NT2/D1 (cell line): ENCODE measurements around a stretch of chr20.

GRCh38 chr20:47280688-47281842, 75.4 kb downstream of the ZMYND8 start:
- RRBS, 2 experiments, result no CpG with 5 or more reads among the region's 10 CpGs

GRCh38 chr20:47319394-47319642, 37.2 kb downstream of the ZMYND8 start:
- RRBS, 2 experiments, result no CpG with 5 or more reads among the region's 2 CpGs

- RRBS, 2 experiments, result no CpG with 5 or more reads among the region's 5 CpGs
These were observed 27.5 kb downstream of the ZMYND8 start for GRCh38 chr20:47328986-47329459.

DNA sequence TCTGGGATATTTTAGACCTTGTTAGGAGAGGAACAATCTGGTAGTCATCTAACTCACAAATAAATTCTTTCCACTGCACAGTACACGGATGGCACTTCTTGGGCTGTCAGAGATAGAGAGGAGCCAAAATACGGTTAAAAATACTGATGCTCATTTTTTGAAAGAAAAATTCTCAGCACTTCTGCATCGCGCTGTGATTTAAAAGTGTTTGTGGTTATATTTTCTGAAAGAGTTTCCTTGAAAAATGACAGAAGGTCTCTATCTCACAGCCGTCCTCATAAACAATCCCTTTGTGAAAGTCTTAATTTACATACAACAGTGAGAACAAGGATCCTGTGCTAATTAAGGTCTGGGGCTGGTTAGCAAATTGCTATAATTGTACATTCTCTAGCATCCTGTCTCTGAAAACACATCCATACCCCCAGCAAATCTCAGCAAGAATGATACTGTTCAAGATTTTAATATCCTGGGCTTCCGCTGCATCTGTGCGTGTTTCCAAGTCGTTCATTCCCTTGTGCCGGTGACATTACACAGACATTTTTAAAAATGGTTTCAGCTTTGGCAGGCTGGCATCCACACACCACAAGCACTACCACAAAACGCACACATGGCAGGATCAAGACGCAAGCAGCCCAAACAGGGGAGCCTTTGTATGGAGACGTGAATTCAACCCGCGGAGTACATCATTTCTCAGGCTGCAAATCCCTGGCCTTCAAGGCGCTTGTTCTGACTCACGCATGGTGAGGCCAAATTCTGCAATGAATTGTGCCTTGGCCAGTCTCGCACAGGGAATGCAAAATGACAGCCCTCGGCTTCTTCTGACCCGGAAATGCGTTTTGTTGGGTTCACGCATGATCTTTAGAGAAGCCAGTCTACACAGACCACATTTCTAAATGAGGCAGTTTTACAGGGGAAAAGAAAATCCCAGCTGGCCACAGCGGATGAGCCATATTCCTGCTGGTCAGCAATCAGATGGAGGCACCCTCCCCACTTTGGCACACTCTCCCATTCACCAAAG, 20.3 kb downstream of the ZMYND8 start:
- RRBS, 2 experiments, result no CpG with 5 or more reads among the region's 22 CpGs

DNA sequence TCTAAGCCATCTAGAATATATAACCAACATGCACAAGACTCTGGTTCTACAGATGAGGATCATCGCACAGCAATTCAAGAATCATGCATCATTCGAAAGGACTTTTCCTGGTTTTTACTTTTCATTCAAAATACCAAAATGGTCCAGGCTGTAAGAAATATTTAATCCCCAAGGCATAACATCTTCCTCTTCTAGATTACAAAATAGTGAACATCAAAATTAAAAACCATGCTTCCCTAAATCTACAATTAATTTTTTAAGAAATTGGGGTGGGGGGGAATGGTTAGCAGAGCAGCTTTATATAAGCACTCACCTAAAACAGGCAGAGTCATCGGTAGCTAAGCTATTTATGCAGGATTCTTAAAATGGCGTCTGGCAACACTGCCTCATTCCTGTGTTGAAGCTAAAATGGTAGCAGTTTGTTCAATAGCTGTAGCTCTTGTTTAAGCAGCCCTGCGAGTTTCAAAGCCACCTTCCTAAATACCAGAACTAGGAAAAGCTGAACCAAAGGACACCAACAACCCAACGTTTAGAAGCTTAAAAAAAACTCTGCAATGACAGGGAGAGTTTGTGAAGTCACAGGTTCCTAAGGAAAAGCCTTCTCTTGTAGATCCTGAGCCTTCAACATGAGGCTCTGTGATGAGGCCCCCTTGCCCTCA, 5.0 kb downstream of the ZMYND8 start:
- RRBS, 2 experiments, result no CpG with 5 or more reads among the region's 6 CpGs

DNA sequence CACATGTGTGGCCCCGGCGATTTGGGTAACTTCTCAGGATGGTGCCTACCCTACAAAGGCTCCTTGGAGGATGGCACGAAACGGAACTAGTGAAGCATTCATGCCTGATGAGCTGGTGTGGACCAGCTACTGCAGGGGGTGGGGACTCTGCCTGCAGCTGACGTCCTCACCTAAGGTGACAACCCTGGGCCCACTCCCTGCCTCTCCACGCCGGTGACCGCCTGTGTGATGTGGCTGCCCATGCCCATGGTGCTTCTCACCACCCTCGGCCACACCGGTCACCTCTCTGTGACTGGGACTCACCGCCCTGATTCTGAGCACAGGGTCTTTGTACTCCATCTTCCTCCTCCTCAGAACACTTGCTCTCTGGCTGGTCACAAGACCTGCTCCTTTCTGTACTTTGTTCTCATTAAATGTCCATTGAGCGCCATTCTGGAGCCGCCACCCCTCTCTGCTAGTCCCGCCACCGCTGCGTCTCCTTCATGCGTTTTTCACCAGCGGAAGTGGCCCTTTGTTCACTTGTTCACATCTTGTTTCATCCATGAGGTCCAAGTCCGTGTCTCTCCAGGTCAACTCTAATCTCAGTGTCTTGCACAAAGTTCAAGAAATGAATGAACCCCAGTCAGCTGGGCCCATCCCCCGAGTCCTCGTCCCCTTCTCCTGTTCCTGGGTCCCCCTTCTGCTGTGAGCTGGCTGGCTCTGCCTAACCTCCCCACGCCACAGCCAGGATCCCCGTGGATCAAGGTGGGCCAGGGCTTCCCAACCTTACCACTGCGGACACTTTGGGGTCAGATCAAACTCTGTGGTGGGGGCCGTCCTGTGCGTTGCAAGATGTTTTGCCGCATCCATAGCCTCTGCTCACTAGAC, 116.5 kb downstream of the SULF2 start:
- RRBS, 2 experiments, result 94 to 98% methylated on average over 5 of the region's 27 CpGs

DNA sequence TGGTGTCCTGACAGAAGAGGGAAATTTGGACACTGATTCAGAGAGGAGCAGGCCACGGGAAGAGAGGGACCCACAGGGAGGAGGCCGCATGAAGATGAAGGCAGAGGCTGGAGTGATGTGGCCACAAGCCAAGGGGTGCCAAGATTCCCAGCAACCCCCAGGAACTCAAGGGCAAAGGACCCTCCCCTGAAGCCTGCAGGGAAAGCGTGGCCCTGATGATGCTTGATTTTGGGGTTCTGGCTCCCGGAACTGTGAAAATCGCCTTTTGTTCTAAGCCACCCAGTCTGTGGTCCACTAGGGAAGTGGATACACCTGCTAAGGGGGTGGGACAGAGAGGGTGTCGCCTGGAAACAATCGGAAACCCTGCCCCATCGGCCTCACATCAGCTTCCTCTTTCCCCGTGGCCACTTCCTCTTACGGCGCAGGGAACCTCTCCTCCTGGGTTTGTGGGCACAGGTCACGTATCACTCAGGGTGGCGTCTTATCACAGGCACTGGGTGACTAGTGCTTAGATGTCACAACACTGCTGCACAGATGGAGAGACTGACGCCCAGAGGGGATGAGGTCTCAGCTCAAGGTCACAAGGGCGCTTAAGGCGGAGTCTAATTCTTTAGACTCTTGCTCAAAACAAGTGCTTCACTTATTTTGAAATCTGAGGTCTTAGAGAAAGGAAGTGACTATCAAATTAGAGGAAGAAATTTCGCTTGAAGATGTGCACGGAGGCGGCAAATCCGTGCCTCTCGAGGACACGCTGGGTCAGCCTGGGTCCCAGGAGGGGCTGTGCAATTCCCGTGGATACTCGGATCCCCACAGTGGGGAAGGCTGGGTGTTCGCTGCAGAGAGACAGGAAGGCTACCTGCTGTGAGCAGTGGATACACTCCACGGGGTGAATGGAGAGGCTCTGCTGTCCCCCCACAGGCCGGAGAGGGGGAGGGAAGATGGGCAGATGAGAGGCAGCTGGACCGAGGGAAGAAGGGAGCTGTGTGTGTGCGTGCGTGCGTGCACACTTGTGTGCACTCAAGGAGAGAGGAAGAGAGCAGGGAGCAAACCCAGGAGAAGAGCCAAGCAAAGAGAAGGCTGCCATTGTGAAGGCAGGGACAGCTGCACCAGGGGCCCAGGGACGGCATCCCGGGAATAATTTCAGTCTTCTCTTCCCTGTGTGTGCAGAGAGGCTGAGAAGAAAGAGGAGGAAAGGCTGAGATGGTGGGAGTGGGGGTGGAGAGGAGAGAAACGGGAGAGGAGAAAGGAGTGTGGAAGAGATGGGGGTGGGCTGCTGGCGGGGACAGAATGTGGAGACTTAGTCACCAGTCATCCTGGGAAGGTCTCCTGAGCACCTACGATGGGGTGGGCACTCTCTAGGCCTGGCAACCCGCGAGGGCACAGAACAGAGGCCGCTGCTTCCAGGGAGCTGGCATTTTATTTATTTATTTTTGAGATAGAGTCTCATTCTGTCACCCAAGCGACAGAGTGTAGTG, 57.5 kb downstream of the SULF2 start:
- RRBS, 2 experiments, result no CpG with 5 or more reads among the region's 40 CpGs

DNA sequence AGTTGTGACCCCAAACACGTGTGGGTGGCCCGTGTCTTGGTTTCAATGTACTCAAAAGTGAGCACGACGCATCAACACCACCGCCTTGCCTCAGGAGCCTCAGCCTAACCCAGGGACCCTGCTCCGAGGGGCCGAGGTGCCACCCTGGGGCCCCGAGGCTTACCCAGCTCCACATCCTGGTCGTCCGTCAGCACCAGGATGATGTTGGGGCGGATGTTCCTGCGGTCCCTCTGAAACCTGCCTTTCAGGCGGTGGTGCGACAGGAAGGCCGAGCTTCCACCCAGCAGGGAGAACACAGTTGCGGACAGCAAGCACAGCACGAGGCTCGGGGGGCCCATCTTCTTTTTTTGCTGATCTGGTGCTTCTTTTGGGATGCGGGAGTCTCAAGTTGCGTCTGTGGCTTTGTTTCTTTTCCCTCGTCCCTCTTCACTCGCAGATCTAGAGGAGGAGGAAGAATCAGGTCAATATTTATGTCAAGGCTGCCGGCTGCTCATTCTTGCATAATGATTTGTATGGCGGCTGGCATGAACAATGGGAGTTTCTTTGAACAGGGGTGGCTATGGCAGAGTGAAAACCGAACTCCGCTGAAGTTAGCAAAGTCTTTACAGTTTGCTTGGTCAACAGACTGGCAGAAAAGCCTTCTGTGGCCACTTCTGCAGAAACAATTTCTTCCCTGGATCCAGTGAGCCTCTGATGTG, 28.1 kb downstream of the SULF2 start:
- RRBS, 2 experiments, result no CpG with 5 or more reads among the region's 26 CpGs

DNA sequence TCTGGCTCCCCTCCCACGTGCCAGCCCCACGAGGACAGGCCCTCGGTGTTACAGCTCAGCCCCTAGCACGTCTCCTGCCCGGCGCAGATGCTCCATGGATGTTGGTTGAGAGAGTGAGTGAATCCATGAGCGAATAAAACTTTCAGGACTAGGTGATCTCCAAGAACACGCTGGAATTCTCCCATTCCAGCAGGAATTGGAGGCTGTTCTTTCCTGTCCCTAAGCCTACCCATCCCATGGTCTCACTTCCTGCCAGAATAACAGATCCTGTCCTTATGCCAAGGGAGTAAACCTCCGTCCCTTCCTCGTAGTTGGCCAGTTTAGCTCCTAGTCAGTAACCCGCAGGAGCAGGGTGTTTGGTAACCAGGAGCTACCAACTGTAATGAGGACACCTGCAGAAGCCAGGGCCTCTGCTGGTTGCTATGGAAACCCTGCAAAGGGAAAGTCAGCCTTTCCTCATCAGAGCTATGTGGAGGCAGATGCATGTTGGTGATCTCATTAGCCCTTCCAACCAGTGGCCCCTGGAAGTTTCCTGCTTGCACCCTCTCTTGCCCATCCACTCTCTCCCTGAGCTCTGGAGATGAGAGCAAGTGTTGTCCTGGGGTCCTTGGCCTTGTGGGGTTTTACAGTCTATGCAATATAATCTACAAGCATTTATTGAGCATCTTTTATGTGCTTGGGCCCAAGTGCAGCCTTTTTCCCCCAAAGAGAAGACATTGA, 368.2 kb upstream of the SULF2 start:
- RRBS, 2 experiments, result no CpG with 5 or more reads among the region's 11 CpGs

GRCh38 chr20:48649276-48649556, 178.6 kb downstream of the PREX1 start:
- RRBS, 2 experiments, result no CpG with 5 or more reads among the region's 6 CpGs

DNA sequence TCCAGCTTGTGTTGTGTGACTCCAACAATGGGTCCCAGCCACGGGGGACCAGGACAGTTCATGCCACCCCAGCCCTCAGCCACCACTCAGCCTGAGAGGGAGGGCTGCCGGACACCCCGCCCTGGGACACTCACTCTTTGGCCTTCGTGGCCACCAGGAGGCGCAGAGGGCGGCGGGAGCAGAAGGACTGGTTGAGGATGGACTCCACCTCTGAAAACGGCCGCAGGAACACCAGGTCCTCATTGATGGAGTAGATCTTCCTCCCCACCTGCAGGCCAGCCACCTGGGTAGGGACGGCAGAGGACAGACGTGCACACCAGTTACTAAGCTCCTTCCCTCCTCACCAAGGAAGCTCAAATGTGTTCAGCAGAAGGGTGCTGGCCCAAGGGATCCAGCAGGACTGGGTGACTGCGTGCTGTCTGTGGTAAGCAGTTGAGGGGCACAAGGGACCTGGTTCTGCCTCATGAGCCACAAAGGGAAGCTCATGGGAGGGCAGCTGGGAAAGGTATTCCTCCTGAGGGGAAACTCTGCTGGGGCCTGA, 170.8 kb downstream of the PREX1 start:
- RRBS, 2 experiments, result no CpG with 5 or more reads among the region's 12 CpGs

- RRBS, 2 experiments, result no CpG with 5 or more reads among the region's 12 CpGs
These were observed 169.8 kb downstream of the PREX1 start for GRCh38 chr20:48658099-48658397.

GRCh38 chr20:48758178-48758639, 69.6 kb downstream of the PREX1 start:
- RRBS, 2 experiments, result no CpG with 5 or more reads among the region's 9 CpGs

DNA sequence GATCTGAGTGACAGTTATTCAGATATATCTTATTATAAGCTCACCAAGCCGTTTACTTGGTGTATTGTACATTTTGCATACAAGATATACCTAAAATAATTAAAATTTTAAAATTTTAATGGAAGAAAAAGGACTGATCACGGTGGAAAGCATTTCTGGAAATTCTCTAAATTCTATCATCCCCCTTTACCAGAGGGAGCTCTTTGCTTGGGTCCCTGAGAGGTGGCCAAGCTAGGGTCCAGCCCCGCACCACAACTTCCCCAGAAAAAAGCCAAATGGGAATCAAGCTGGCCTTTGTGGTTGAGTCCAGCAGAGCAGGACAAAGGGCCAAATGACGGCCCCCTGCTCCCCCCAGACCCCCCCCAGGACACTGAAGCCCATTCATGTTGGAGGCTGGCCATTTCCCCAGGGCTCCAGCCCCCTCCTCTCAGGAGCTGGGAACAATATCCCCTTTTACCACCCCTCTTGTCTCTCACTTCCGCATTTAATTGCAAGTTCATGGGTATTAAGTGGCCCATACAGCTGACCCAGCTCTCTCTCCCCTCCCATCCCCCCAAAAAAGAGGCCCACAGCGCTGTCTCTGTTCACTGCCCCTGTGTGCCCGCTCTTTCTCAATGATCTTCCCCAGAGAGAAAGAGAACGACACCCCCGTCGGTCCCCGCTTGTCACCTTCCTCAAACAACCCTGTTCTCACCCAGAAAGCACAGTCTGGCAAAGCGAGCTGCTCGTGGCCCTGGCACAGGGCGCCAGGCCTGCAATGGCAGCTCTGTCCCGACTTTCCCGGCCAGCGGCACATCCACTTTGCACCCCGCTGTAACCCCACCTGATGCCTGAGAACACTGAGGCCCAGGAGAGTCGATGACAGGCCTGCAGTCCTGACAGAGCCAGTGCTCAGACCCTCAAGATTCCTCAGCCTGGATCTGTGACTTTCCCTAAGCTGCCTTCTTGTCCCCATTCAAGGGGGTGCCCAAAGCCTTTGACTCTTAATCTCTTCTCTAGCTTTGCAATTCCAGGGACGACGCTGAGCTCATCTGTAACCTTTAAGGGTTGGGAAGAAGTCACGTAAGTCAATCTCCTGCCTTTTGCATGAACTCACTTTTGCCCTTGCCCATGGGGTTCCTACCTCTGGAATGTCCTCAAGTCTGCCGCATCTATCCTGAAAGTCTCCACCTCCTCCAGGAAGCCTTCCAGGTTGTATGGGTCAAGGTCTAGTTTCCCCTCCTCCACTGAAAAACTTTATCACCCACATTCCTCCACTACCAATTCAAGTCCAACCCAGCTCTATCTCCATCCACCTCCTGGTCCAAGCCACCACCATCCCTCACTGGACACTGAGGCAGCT, 30.3 kb downstream of the PREX1 start:
- RRBS, 2 experiments, result no CpG with 5 or more reads among the region's 23 CpGs

DNA sequence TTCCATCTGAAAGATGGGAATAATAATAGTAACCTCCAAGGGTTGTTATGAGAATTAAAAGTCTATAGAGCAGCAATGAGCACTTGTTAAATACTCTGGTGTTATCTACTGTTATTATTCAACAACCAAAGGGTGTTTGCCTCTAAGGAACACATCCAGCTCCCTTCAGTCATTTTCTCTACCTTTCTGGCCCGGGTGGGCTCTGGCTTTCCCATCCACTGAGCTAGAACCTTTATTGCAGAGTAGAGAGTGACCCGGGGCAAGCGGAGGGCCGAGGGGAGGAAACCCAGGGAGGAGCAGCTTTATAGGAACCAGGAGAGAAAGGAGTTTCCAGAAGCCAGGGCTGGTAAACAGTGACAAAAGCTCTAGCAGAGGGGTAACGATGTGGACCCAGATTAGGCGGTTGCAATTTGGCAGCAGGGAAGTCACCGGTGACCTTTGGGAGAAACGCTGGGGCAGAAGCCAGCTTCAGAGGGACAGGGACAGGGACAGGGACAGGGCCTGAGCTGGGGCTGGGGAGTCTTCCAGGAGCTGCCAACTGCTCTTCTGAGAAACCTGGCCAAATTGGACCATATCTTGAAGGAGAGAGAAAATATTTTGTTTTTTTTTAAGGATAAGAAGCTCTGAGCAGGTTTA, 22.3 kb upstream of the PREX1 start:
- RRBS, 2 experiments, result 91 to 93% methylated on average over 1 of the region's 8 CpGs

GRCh38 chr20:48920013-48920719, 1.3 kb upstream of the ARFGEF2 start:
- RRBS, 2 experiments, result no CpG with 5 or more reads among the region's 3 CpGs

GRCh38 chr20:48930382-48931492, 9.2 kb downstream of the ARFGEF2 start:
- RRBS, 2 experiments, result no CpG with 5 or more reads among the region's 10 CpGs

GRCh38 chr20:49248805-49249630, 28.8 kb downstream of the ZNFX1 start:
- RRBS, 2 experiments, result no CpG with 5 or more reads among the region's 18 CpGs

DNA sequence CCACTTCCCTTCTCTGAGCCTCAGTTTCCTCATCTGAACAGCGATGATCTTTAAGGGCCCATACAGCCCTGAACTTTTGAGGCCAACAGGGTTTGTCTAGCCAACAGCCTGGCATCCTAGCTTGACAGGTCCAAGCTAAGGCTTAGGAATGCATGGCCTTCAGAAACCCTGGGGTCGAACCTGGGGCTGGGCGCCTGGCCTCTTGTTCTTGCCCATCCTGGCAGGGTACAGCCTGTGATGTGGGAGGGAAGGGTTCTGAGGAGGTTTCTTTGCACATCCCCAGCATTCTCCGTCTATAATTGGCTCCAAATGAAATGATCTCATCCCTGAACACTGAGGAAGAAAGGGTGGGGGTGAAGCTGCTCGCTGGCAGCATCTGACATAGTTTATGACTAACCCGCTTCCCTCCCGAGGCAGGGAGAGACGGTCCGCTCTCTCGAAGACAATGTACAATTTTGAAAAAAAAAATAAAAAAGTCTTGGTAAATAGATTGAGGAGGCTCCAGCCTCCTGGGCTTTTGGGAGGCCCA, 67.1 kb upstream of the ZNFX1 start:
- RRBS, 2 experiments, result no CpG with 5 or more reads among the region's 10 CpGs

- RRBS, 2 experiments, result no CpG with 5 or more reads among the region's 5 CpGs
These were observed 78.7 kb upstream of the ZNFX1 start for GRCh38 chr20:49356494-49357084.